ENCODE measurements around the genes ALKBH2, MYO1H and GIT2.

- RRBS: no CpG with 5 or more reads among the region's 3 CpGs
Measured at GRCh38 chr12:108335738-108336216, 3.3 kb downstream of the CMKLR1 start.

- RRBS: no CpG with 5 or more reads among the region's 16 CpGs
Measured at GRCh38 chr12:108616799-108617826, 16.6 kb downstream of the SELPLG start.

- RRBS: no CpG with 5 or more reads among the region's 8 CpGs
Measured at GRCh38 chr12:108646789-108647742, 13.4 kb upstream of the SELPLG start.

GRCh38 chr12:108833800-108834084 is 23.6 kb downstream of the SSH1 start:
- RRBS: no CpG with 5 or more reads among the region's 5 CpGs

DNA sequence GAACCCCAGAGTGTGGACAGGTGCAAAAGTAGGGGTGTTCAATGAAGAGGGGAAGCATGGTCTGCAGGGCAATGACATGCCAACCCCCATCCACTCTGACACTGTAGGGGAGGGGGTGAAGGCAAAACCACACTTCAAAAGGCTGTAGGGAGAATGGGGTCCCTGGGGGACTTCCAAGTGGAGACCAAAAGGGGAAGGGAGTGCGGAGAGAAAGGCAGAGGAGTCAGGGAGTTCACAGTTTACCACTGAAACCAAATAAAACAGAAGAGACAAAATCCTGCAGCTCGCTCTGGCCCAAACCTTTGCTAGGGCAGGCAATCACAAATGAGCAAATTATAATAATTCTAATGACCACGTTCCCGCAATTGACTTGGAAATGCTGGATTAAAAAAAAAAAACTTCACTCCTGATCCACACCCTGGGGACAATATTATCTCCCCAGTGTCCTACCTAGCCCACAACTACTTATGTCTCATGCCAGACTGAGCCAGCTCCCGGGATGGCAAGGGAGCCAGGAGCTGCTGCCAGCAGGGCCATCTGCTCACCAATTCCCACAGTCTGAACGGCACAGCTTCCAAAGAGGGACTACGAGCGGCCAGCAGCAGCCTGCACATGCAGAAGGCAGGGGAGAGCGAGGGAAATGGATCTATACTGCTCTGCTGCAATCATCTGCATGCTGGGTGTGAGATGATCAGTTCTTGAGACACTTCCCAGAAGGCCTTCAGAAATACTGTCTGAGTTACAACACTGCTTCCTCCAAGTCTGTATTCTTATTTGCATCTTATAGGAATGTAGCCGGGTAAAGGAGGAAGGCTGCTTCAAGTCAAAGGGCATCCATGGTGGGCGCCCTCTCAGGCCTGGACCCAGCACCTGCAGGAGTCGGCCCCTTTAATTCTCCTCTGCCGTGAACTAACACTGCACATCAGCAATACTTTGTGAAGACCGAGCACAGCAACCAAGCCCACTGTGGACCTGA is 11.2 kb downstream of the SSH1 start:
- RRBS: no CpG with 5 or more reads among the region's 14 CpGs

DNA sequence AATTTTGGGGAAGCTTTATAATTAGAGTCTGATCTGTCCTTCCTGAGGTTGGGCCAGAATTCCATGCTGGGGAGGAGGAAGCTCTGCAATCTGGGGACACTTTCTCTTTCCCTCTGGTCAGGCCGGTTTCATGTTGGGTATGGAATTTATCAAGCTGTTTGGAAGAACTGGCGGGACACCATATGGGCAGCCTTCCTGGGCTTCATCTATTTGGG is 54.4 kb downstream of the SVOP start:
- RRBS: no CpG with 5 or more reads among the region's 2 CpGs

DNA sequence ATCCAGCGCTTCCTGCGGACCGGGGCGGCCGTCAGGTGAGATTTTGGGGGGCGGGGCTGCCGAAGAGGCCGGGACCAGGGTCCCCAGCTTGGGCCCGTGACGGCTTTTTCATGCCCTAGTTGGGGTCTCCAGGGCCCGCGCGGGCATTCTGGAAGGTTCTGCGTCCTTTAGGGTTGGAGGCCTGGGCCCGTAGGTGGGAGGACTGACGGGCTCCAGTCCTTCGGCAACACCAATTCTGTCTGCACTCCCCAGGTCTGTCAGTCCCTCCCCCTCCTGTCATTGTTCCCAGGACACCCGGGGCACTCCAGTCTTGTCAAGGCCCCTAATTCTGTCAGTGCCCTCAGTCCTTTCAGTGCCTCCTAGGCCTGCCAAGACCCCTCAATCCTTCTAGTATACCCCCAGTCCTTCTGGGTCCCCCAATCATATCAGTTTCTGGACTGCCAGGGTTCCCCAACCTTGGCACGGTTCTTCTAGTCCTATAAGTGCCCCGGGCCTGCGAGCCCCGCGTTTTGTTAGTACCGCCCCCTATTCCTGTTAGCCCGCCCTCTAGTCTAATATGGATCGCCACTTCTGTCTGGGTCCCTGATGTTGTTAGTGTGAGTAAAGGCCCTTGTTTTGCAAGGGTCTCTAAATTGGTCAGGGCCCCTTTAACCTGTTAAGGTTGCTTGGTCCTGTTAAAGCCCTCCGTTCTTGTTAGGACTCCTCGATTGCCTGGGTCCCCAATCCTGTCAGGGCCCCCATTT is 522 bp downstream of the USP30 start:
- RRBS: 3% methylated on average over 8 of the region's 28 CpGs

DNA sequence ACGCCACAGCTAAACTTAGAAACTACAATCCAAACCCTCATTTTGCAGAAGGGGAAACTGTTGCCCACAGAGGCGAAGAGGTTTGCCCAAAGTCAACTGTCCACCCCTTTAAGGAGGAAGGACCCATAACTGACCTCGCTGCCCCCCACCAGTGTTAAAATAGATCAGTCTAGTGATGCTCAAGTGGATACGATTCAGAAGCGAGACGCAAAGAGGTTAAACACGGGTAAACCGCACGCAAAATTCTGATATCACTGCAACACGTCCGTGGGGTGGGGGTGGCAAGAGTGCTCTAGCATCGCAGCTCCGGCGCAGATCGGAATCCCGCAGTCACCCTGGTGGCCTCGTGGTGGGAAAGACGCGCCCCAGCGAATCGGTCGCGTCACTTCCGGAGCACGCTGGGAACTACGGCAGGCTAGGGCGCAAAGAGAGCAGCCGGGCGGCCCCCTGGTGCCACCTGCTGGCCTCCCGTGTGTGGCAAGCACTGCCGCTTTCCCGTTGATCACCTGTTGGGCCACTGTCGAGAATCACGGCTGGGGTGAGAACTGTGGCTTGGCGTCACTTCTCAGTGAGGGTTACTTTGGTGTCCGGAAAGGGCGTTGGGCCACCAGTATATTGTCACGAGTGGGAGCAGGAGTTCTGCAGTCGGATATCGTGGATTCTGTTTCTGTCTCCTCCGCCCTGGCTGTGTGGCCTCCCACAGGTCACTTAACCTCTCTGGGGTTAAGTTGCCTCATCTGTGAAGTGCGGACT is at the start of gene ALKBH2:
TSS of gene ALKBH2 (minus strand) at position 360 of the 753 bp plus-strand sequence.
- RRBS: 2% methylated on average over 15 of the region's 42 CpGs

GRCh38 chr12:109130175-109130714 is 13.9 kb downstream of the ACACB start:
- RRBS: 89% methylated on average over 4 of the region's 9 CpGs

DNA sequence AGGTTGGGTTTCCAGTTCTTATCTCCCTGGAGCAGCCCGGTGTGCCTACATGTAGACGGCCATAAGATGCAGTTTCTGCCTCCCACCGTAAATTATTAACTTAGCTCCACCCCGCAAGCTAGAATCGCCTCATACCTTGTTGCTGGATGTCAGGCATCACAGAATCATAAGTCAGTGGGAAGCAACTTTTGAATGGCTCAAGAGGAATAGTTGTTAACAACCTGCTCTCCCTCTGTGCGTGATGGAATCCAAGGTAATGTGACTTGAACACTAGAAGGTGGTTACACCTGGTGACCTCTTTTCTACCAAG is at the start of gene MYO1H:
TSS of gene MYO1H (plus strand) at position 181 of the 310 bp plus-strand sequence.
- RRBS: no CpG with 5 or more reads among the region's 6 CpGs

- RRBS: 14% methylated on average over 4 of the region's 37 CpGs
Measured at GRCh38 chr12:109718171-109718760, 4.6 kb downstream of the FAM222A start.

GRCh38 chr12:109719319-109719839 is 5.8 kb downstream of the FAM222A start:
- RRBS: no CpG with 5 or more reads among the region's 8 CpGs

- RRBS: no CpG with 5 or more reads among the region's 3 CpGs
Measured at GRCh38 chr12:109875385-109875963, 4.9 kb downstream of the GLTP start.

GRCh38 chr12:109888262-109888928 is 8.1 kb upstream of the GLTP start:
- RRBS: no CpG with 5 or more reads among the region's 8 CpGs

GRCh38 chr12:109943747-109944449 is 43.8 kb downstream of the TCHP start:
- RRBS: no CpG with 5 or more reads among the region's 10 CpGs

GRCh38 chr12:109996163-109996562 is at the start of gene GIT2:
Gene GIT2, minus strand, starts transcription at chr12:109996368.
- RRBS: 1% methylated on average over 5 of the region's 34 CpGs

- RRBS: no CpG with 5 or more reads among the region's 12 CpGs
Measured at GRCh38 chr12:110011958-110012660, 12.9 kb downstream of the ANKRD13A start.

- RRBS: no CpG with 5 or more reads among the region's 6 CpGs
Measured at GRCh38 chr12:110038291-110038911, 9.9 kb downstream of the C12orf76 start.

DNA sequence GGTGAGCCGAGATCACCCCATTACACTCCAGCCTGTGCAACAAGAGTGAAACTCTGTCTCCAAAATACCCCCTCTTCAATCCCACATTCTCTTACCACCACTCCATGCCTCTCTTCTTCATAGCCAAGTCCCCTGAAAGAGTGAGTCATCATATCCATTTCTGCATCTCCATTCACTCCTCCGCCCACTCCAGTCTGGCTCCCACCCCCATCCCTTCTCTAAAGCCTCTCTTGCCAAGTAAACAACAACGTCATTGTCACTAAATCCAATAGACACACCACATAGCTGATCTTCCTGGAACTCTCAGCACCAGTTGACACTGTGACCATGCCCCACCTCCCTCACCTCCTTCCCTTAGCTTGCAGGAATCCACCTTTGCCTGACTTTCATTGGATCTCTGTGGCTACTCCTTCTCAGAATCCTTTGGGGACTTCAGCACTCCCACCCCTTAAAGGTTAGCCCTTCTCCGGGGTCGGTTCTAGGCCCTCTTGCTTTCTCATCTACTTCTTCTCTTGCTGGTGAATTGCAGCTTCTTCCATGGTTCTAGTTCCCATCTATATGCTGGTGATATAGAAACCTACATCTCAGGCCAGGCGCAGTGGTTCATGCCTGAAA is 12.0 kb upstream of the C12orf76 start:
- RRBS: no CpG with 5 or more reads among the region's 6 CpGs

GRCh38 chr12:110322630-110323188 is 41.7 kb downstream of the ATP2A2 start:
- RRBS: no CpG with 5 or more reads among the region's 2 CpGs

Measured in amniotic epithelial cell (primary cell).